ENCODE measurements around the genes GPER1 and C7orf50.

GRCh38 chr7:826535-826951, 5.7 kb upstream of the SUN1 start:
- RRBS: no CpG with 5 or more reads among the region's 14 CpGs

GRCh38 chr7:926336-926844, 28.1 kb downstream of the ADAP1 start:
- RRBS: 87% methylated on average over 10 of the region's 26 CpGs

- RRBS: 20% methylated on average over 3 of the region's 21 CpGs
These were observed 10.4 kb upstream of the ADAP1 start for GRCh38 chr7:964740-965470.

- RRBS: 89% methylated on average over 6 of the region's 40 CpGs
These were observed 7.9 kb downstream of the COX19 start for GRCh38 chr7:967265-967934.

DNA sequence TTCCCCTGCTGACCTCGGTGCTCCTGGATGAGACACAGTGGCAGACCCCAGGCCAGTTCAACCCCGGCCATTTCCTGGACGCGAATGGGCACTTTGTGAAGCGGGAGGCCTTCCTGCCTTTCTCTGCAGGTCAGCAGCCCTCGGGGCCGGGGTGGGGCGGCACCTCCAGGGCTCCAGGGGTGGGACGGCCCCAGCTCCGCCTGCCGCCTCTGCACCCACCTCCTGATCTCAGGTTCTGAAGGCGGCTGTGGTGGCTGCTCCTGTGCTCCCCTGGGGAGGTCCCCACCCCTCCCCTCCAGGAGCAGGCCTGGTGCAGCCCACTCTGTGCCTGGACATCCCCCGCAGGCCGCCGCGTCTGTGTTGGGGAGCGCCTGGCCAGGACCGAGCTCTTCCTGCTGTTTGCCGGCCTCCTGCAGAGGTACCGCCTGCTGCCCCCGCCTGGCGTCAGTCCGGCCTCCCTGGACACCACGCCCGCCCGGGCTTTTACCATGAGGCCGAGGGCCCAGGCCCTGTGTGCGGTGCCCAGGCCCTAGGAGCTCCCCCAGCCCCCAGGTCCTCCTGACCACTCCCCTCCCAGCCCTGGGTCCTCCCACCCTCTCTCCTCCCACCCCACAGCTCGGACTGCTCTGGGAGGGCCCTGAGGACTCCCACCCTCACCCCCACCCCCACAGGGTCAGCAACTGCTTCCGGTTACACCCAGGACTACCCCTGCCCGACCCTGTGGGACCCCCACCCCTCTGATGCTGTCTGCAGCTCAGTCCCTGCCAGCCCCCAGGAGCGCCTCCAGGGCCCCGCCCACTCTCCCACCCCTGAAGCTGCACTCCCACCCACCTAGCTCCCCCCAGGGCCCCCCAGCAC, 5.5 kb downstream of the CYP2W1 start:
- RRBS: 5% methylated on average over 10 of the region's 33 CpGs

- RRBS: no CpG with 5 or more reads among the region's 8 CpGs
These were observed 9.7 kb downstream of the CYP2W1 start for GRCh38 chr7:992714-993130.

GRCh38 chr7:1045398-1046261, 1.3 kb downstream of the GPR146 start:
- RRBS: no CpG with 5 or more reads among the region's 18 CpGs

DNA sequence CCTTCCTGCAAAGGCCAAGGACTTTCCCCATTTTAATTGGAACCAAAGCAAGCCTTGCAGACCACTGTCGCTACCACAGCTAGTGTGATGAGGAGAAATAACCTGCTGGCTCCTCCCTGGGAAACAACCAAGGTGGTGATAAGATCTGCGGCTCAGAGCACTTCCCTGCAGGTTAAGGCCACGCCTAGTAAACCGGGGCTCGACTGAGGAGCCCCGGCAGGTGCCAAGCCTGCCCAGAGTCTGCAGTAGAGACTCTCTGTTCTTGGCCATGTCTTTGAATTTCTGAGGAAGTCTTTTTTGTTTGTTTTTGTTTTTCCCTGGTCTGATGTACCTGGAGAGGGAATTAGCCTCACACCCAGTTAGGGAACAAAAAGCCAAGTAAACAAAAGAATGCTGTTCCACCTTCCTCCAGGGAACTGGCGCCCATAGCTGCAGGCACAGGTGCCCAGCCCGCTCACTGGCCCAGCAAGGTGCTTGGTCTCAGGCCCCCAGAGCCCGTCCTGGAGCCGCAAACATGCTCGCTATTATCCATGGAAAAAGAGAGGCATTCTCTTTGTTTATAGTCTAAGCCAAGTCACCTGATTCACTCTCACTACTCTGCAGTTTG, 2.5 kb downstream of the GPR146 start:
- RRBS: no CpG with 5 or more reads among the region's 11 CpGs

- RRBS: no CpG with 5 or more reads among the region's 20 CpGs
These were observed 9.0 kb upstream of the GPER1 start for GRCh38 chr7:1078878-1079423.

GRCh38 chr7:1087477-1088294, at the start of gene GPER1:
TSS of gene GPER1 (plus strand) at chr7:1088113.
- RRBS: no CpG with 5 or more reads among the region's 17 CpGs

- RRBS: no CpG with 5 or more reads among the region's 9 CpGs
These were observed 16.8 kb downstream of the GPER1 start for GRCh38 chr7:1104605-1105260.

DNA sequence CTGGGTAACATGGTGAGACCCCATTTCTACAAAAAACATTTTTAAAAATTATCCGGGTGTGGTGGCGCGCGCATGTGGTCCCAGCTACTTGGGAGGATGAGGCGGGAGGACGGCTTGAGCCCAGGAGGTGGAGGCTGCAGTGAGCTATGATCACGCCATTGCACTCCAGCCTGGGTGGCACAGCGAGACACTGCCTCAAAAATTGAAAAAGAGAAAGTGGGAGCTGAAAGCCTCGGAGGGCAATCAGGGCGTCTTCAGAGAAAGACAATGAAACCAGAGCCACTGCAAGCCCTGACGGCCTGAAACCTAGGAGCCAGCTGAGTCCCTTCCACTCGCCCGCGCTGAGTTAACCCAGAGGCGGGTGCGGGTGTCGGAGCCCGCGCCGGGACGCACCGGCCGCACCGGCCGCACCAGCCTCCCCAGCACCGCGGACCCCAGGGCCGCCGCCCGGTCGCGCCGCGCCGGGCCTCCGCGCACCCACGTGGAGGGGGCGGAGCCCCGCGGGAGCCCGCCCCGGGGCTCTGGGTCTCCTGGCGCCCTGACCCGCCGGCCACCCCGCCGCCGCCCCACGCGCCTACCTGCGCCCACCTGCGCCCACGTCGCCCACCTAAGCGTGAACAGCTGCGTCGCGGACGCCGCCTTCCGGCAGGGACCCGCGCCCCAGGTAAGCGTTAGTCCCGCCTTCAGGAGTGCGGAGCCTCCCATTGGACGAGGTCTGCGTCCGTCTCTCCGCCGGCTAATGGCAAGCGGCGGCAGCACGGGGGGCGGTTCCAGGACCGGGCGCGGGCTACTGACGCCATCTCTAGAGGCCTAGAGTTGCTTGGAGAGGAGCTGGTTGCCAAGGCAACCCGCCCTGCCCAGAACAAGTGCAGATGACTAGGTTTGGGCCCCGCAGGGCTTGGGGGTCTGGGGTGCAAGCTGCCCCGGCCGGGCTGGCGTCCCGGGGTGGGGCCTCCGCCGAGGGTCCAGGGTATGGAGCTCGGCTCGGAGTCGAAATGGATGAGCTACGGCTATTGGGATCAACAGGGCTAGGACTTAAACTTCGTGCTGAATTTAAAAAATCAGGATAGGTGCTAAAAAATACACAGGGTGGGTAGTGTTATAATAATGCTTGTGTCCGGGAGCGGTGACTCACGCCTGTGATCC, at the start of gene C7orf50:
C7orf50 (minus strand) TSS at position 637 of the 1,146 bp plus-strand sequence.
- RRBS: 1% methylated on average over 43 of the region's 96 CpGs

GRCh38 chr7:1156543-1157616, 3.1 kb downstream of the ZFAND2A start:
- RRBS: no CpG with 5 or more reads among the region's 21 CpGs

DNA sequence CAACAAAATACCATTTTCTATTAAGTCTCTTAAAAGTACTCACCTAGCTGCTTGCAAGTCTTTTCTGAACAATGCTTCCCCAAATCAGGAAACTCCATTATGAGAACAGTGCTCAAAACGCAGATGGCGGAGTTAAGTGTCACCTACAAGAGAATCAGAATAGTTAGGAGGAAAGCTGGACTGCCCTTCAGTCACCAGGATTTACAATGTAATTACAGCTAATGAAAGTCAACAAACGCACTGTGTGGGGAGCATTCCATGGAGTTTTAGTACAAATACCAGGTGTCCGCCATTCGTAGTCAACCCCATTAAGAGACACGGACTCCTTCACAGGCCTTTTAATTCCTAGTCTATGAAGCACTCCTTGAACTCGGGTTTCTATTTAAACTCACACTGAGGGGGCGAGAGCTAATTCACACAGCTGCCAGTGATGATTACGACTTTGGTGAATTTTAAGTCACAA, 1.9 kb downstream of the ZFAND2A start:
- RRBS: no CpG with 5 or more reads among the region's 9 CpGs

DNA sequence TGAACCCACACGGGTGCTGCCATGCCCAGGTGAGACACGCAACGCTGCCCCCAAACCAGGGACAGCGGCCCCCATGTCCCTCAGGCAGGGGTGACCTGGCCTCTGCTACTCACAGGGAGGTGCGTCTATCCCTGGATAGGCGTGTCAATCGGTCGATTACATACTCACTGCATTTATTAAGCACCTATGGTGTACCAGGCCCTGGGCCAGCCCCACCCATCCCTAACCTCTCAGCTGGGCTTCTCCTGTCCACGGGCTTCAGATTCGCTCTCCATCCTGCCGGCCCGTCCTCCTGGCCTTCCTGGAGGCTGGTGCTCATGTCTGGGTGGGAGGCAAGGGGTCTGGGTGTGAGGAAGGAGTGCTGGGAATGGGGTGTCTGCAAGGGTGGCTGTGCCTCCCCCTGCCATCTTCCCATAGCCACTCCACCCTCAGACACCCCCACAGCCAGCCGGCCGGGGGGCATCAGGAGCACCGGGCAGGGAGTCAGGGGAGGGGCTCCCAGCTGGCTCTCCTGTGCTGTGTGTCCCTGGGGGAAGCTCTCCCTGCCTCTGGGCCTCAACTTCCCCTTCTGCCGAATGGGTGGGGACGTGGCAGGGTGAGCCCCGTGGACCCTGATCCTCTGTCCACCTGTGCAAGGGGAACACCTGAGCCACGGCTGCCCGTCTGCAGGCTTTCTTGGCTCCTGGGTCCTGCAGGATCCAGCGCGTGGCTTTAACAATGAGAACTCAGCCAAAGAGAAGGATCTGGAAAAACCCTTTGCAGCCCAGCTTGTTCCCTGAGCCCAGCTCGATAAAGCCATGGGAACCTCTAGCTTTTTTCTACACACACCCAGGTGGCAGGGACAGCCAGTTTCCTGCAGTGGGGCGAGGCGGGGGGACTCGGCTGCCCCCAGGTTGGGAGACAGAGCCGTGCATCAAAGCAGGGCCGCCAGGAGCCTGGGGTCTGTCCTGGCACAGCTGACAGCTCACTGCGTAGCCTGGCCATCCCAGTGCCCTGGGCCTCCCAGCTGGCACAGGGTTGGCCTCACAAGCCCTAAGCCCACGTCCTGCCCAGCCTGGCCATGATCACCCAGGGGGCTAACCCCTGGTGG, 18.6 kb downstream of the MICALL2 start:
- RRBS: no CpG with 5 or more reads among the region's 30 CpGs

DNA sequence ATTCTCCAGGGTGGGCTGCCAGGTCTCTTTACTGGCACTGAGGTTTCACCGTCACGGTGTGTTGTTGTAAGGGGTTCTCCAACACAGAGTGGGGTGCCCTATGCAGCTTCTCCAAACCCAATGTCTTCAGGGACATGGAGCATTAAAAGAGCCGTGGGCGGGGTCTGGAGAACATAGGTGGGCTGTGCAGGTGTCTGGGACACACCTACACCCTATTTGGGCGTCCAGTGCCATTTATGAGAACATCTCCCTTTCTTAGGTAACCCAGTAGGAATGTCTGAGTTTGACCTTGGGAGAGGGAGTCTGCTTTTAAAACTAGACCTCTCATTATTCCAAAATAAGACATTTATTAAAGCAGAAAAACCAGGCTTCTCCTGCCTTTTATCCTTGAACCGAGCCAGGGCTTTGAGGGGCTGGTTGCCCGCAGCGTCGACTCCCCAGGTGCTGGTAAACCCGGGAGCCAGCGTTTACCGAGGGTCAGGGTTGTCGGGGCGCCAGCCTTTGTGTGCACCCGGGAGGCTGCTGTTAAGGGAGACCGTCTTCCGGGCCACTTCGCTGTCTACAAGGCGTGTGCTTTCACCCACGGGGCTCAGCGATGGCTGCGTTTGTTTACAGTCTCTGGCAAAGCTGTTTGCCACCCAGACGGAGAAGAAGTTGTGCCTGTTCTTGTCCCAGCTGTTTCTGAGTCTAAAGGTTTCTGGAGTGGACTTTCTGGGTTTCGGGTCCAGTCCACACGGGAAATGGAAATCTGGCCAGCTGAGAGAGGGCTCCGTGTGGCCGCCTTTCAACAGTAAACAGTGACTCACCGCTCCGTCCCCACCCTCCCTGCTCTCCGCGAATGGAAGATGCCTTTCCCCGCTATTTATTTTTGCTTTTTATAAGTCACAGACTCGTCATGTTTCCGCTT, 1.9 kb downstream of the MAFK start:
- RRBS: 2% methylated on average over 6 of the region's 34 CpGs

DNA sequence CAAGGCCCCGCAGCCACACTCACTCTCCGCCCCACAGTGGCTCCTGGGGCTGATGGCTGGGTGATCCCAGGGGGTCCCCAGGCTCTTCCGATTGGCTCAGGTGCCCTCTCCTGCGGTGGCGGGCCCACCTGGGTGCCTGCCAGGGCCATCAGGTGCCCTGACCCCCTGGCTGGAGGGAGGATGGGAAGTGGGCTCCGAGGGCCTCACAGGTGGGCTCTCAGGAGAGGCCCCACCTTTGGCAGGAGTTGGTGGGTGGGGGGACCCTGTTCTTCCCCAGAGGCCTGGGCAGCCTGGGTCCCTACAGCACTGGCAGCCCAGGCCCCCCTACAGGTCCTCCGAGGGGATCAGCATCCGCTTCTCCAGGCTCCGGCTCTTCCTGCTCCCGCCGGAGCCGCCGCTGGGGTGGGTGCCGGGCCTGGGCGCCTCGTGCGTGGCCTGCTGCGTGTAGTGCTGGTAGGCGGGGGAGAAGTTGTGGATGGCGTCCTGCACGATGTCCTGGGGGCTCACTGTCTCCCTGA, 9.3 kb downstream of the TMEM184A start:
- RRBS: no CpG with 5 or more reads among the region's 21 CpGs

DNA sequence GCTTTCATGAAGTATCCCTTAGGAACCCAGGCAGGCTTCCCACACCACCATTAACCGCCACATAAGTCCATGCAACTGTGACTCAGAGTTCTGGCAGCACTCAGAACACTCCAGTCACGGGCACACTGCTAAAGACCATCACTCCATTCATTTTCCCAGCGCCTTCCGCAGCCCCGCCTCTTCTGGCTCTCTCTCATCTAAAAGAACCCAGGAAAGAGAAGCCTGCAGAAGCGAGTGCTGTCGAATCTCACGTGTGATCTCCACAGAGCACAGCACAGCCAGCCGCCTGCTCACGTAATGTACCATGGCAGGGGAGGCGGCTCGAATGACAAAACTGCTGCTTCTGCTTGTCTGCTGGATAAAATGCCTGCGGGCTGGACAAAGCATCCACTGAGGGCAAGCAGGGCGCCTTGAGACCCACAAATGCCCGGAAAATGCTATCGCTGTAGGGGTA, 1.9 kb downstream of the PSMG3 start:
- RRBS: no CpG with 5 or more reads among the region's 16 CpGs

GRCh38 chr7:1619314-1619687, 49.5 kb upstream of the PSMG3 start:
- RRBS: 70% methylated on average over 16 of the region's 27 CpGs

DNA sequence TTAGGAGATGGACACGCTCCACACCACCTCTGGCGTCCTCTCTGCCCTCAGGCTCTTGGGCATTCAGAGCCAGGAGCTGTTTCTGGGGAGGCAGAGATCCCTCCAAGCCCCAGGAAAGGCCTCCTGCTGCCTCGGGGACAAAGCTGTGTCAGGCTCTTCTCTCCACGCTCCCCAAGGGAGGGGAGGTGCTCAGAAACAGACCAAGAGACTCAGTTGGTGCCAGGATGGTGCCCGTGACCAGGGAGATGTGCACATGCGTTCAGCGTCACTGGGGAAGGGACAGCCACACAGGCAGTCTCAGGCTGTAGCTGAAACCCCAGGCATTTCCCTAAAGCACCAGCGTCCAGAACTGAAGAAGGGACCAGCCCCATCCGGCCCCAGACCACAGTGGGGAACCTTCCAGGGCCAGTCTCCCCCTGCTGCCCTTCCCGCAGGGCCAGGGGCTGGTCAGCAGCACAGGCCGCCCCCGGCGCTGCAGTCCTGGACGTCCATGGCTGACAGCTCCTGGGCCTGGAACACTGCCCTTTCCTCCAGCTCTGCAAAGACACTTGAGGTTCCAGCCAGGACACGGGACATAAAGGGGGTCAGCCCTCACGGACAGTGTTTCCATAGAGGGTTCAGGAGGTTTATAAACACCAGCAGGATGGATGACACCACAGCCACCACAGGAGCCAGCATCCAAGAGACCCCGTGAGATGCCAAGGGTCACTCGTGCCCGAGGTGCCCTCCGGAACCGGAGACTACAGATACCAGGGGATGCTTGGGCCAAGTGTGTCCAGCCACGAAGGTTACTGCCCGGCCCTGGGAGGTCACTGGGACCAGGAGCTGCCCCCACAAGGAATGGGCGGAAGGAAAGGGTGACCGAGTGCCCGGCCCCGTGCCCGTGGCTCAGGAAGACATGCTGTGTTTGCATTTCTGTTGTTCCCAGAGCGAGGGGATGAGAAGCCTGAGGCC, 176.0 kb downstream of the ELFN1 start:
- RRBS: 79% methylated on average over 9 of the region's 29 CpGs

Measured in pericardium (tissue), 1 donor.